Measurements from ENCODE around the genes MYLK2, POFUT1 and KIF3B.

DNA sequence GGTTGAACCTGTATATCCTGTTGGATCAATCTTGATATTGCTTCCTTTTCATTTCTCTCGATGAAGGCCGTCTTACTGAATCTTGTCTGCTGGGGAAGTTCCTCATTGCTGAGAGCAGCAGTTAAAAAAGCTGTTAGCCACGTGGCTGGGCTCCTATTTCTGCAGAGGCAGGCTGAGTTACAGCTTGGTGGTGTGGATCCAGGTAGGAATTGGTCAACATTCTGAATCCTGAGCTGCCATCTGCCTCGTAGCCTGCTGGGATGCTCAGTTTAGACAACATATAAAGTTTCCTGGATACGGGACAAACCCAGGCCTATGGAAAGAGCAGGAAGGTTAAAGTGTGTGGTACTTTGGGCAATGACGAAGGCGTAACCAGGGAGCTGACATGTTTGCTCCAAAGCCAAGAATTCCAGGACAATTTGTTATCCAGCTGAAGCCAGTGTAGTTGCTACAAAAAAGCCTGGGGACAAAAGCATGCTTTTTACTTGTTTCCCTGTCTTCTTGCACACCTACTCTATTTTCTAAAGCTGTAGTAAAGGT lies 12.6 kb upstream of the MYLK2 start:
- RRBS = no CpG with 5 or more reads among the region's 7 CpGs

DNA sequence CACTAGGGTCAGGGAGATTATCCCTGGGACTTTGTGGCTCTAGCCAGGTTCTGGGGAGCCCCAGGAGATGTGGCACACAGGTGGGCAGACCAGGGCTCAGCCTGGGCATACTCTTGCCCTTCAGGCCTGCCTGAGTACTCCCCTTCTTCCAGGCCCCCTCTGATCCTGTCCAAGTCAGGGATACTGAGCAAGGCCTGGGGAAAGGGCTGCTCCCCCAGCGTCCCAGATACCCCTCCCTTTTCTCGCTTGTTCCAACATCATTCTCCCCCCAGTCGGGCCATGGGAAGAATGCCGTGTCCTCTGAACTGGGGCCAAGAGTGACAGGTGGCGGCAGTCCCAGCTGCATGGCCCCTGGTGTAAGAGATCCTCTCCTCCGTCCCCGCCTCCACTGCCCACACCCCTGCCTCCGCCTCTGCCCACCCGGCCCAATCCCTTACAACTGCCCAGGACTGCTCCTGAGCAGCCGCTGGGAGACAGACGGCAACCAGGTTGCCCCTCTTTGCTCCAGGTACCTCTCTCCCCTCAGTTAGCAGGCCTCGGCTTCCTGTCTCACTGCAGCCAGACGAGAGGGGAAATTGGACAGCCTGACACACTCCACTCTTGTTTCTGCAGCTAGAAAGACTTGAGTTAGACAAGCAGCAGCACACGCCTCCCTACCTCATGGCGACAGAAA lies at the start of gene MYLK2:
TSS of gene MYLK2 (plus strand) at position 436 of the 673 bp plus-strand sequence.
- RRBS = no CpG with 5 or more reads among the region's 15 CpGs

GRCh38 chr20:32184675-32185476 lies 22.7 kb downstream of the PLAGL2 start:
- RRBS = no CpG with 5 or more reads among the region's 13 CpGs

DNA sequence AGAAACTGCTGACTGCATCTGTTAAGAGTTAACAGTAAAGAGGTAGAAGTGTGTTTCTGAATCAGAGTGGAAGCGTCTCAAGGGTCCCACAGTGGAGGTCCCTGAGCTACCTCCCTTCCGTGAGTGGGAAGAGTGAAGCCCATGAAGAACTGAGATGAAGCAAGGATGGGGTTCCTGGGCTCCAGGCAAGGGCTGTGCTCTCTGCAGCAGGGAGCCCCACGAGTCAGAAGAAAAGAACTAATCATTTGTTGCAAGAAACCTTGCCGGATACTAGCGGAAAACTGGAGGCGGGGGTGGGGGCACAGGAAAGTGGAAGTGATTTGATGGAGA lies 12.8 kb downstream of the PLAGL2 start:
- RRBS = no CpG with 5 or more reads among the region's 6 CpGs

DNA sequence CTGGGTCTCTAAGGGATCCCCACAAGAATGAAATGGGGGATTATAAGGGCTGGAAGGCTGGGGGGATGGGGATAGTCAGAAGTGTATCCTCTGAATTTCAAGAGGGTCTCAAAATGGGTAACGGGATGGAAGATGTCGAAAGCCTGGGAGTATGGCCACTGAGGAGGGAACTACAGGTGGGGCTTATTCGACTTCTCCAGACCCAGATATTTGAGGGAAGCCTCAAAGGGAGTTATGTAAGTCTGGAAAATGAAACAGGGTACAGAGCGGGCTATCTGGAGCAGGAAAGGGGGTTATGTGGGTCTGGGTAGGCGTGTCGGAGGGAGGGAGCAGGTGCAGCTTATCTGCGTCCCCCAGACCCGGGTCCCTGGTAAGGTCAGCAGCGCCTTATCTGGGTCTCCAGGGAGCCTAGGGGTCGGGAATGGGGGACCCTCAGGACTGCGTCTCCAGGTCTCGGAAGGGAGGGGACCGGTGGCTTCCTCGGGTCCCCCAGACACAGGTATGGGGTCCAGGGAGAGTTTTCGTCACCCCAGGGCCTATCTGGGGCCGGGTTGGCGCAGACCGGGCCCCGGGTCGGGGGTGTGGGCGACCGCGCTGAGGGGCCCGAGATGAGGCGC lies 502 bp downstream of the PLAGL2 start:
- RRBS = 3% methylated on average over 11 of the region's 25 CpGs

DNA sequence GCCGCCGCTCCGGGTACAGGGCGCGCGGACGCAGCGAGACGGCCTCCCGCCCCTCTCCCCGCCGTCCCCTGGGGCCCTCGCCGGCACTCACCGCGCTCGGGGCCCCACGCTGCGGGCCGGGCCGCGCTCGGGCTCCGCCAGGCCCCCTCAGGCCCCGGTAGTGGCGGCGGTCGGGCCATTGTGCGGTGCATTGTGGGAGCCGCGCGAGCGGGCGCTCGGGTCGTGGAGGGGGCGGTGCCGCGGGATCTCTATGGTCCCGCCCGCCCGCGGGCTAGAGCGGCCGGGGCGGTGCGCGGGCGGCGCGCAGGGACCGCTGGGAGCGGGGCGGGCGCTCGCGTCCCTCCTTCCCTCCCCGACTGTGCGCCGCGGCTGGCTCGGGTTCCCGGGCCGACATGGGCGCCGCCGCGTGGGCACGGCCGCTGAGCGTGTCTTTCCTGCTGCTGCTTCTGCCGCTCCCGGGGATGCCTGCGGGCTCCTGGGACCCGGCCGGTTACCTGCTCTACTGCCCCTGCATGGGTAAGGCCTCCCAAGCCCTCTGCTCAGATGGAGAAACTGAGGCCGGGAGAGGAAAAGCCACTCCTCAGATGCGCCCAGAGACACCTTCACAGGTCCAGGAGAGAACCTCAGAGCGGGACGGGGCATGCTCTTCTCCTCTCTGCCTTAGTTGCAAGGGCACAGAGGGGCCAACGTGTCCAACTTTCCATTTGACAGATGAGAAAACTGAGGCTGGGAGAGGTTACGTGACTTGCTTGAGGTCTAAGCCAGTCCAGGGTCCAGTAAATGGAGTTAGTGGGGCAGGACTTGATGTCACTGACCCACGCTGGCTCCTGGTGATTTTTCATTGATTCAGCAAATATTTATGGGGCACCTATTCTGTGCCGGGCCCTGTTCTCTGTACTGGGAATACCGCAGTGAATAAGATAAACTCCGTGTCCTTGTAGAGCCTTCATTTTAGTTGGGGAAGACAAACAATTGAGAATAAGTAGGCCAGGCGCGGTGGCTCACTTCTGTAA lies at the start of gene POFUT1:
TSS of gene POFUT1 (plus strand) at position 331 of the 1,013 bp plus-strand sequence.
- RRBS = 1% methylated on average over 38 of the region's 88 CpGs

GRCh38 chr20:32209833-32210453 lies 2.3 kb downstream of the POFUT1 start:
- RRBS = no CpG with 5 or more reads among the region's 9 CpGs

- RRBS = no CpG with 5 or more reads among the region's 2 CpGs
Observed at GRCh38 chr20:32218378-32218879, 10.7 kb downstream of the POFUT1 start.

DNA sequence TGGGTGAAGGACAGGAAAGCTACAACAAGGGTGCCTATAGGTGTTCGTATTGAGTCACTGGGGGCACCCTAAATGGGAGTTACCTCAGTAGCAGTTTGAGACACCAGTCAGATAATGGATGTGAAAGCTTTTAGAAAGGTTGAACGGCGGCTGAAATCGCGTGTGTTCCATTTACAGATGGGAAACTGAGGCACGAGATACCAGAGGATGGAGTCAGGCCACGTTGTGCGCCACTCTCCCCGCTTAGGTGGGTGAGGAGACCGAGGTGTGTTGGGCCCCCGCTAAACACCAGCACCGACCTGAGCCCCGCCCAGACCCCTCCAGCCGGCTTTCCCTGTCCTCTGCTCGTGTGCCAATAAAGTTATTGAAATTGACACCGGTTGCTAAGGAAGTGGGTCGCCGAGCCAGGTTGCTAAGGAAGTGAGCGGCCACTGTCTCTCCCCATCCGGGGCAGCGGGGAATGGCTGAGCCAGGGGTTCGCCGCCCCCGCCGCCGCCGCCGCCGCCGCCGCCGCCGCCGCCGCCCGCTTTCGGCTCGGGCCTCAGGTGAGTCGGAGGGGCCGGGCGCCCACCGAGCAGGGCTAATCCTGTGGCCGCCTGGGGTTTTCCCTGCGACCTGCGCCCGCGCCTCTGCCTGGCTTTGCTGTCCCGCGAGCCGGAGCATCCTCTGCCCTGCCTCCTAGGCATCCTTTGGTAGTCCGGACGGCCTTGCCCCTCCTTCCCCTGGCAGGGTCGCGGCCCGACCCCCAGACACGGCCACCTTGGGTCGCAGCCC lies at the start of gene KIF3B:
TSS of gene KIF3B (plus strand) at position 431 of the 774 bp plus-strand sequence.
- RRBS = 1% methylated on average over 7 of the region's 57 CpGs

- RRBS = no CpG with 5 or more reads among the region's 9 CpGs
Observed at GRCh38 chr20:32359580-32360081, 1.5 kb downstream of the ASXL1 start.

DNA sequence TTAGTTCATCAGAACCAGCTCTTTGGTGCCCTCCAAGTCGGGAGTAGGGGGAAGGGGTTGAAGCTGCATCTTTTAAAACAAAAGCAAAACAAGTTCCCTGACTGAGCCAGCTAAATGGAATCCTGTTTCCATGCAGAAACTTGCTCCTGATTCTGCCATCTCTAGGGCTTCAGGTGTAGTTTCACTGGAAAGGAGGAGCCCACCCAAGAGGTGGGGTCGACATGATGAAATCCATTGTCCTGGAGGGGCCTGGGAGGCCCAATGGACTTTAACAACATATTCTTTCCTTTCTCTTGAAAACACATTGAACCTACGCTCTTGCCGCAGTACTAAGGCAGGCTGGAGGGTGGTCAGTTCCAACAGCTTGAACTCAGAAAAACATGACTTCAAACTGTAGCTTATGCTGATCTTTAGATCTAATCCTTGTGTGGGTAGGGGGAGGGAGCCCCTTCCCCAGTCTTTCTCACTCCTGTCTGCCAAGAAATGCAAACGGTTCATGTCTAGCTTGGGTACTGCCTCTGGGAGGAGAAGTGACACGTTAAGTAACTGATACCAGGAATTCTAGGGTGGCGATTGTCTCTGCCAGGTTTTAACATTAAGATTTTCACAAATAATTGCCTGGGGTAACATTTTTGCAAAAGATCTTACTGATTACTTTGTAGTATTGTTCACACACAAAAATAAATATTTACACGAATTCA lies 86.9 kb downstream of the ASXL1 start:
- RRBS = no CpG with 5 or more reads among the region's 8 CpGs

DNA sequence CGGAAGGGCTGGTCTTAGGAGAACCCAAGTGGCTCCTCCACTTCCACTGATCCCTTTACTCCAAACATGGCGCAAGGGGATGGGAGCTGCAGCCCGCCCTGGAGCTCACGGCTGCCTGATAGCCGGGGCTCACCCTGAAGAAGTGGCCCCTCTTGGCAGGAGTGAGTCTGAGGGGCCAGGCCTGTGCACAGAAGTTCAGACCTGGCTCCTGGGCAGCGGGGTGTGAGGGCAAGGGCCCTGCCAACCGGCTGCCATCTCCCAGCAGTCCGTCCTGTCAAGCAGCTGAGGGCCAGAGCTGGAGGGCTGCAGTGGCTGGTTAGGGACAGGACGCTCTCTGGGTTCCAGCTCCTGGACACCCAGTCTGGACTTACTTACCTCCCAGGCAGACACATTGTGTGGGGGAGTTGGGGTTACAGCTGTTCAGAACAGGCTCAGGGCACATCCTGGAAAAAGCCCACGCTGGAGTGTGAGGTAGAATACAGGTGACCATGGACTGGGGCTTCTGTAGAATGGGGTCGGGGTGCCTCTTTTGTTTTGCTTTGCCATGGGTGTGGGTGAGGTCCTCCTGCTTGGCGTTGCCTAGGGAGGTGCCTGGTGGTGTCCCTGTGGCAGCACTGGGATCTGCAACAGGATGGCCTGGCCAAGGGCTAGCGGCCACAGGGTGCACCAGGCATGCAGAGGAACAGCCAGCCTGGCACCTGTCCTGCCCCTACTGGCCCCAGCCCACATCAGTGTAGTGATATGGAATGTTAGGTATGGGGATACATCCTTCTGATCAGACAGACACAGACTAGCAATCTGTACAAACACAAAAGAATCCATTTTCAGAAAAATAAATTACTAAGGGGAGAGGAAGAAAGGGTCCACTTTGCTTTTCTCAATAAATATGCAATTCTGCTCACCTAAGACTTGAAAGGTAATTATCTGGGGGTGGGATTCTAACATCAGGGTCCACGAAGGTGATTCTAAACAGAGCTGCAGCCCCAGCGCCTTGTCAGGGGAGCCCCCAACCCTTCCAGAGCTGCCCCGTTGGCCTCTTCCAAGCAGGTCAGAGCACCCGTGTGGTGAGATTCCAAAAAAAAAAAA lies 88.5 kb downstream of the ASXL1 start:
- RRBS = no CpG with 5 or more reads among the region's 17 CpGs

- RRBS = no CpG with 5 or more reads among the region's 7 CpGs
Observed at GRCh38 chr20:32448398-32448770, 90.3 kb downstream of the ASXL1 start.

DNA sequence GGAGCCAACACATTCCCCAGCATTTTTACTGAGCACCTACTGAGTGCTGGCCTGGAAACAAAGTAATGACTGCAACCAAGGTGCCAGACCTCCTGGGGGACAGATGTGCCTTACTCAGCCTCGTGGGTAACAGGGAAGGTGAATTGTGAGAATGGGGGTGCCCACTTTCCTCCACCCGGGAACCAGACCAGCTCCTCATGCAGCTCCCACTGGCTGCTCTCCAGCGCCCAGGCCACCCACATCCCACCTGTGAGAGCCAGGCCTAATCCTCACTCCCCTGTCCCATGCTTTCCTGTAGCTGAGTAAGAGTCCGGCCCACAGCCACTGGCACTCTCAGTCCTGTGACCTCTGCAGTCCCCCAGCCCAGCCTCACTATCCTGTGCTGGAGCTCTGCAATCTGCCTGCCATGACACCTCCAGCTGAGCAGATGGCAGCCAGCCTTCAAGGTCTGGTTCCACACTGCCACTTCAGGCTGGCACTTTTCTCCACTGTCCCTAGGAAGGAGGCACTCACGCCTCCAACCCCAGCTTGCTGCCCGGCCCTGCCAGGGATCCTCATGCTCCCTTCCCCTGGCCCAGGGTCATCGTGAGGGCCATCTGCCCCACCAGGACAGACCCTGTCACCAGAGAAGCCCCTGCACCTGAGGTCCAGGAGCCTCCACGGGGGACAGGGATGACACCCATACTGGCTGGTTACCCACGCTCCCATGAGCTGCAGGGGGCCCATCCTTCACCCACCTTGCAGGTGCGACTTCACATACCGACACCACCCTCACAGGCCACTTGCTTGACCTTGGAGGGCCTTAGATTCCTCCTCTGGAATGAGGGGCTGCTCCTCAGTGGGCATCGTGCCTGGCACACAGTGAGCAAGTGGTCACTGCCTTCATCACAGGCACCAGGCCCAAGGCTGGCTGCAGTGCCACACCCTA lies 100.0 kb downstream of the ASXL1 start:
- RRBS = no CpG with 5 or more reads among the region's 12 CpGs

DNA sequence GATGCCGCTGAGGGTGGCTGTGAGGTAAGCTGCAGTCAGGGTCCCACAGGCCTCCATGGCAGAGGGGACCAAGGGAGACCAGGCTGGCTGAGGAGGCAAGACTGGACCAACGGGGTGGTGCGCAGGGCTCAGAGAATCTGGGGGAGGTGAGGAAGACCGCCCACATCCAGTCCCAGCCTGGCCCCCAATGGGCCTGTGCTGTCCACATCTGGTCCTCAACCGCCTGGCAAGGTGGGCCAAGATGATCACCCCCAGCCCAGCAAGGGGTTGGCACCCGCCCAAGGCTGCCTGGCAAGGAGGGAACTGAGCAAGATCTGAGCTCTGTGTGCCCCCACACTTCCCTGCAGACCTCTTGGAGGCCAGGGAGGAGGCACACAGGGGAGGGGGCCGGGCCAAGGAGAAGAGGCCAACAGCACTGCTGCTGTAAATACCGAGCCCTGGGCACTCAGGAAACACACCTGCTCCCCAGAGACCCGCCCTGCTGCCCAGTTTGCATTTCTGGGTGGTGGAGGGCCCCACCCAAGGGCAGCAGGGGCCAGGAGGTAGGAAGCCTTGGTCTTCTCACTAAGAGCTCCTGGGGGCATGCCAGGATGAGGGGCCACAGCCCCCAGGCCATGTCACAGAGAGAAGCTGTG lies 109.5 kb downstream of the ASXL1 start:
- RRBS = 36% methylated on average over 1 of the region's 9 CpGs

DNA sequence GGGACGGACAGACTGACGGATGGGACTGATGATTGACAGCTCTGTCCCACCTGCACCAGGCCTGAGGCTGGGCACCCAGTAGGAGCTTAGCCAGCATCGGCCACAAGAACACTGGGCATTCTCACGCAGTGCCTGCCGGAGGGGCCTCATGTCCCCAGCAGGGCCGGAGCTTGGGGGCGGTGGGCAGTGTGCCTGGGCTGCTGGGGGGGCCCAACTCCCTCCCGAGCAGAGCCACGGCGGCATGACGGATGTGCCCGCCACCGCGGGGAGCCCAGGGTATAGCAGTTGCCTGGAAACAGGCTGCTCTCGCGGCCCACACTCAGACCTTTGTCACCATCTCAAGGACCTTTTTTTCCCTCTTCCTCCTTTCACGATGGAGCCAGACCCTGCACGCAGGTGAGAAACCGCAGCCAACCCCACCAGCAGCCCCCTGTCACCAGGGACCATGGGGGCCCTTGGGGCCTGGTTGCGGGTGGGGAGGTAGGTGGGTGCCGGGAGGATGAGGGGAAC lies 24.3 kb downstream of the NOL4L start:
- RRBS = no CpG with 5 or more reads among the region's 21 CpGs

GRCh38 chr20:32582022-32582693 lies 3.0 kb downstream of the NOL4L start:
- RRBS = no CpG with 5 or more reads among the region's 19 CpGs

DNA sequence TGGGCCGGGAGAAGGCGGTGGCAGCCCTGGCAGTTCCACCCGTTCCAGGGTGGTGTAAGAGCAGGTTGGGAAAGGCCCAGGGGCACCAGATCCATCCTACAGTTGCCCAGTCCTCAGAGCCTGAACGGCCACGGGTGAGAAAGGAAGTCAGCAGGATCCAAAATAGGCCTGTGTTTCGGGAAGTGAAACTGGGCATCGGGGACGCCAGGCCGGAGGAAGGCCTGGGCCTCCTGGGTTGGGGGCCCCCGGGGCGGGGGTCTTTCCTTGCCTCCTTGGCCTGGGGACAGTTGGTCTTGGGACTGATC lies 17.9 kb upstream of the NOL4L start:
- RRBS = no CpG with 5 or more reads among the region's 11 CpGs

GRCh38 chr20:32681208-32682004 lies 7.7 kb upstream of the C20orf203 start:
- RRBS = no CpG with 5 or more reads among the region's 18 CpGs

GRCh38 chr20:33113378-33113851 lies 34.0 kb downstream of the BPIFB4 start:
- RRBS = no CpG with 5 or more reads among the region's 6 CpGs